Camera-type eye (tissue), 1 donor: ENCODE measurements around the genes CCDC196 and ZFYVE26.

DNA sequence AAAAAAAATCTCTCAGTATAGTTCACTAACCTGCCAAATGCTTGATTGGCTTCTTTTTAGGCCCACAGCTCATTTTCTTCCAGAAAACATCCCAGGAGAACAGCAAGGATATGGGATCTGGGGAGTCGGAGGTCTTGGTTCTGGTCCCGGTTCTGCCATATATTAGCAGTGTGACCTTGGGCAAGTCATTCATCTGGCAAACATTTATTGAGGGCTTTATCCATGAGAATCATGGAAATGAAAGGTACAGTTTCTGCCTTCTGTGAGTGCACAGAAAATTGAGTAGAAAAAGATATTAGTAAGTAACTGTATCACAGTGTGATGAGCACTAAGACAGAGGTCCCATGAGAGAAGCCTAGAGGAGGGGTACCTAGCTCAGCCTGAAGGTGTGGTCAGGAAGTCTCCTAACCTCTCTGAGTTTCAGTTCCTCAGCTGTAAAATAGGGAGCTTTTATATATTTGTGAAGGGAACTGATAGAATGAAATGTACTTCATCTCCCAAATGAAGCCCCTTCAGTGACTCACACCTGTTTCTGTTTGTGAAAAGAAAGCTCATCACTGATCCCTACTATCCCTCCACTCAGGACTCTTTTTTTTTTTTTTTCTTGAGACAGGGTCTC, 94.0 kb upstream of the FUT8 start:
- RAMPAGE, long total RNA = no peak

DNA sequence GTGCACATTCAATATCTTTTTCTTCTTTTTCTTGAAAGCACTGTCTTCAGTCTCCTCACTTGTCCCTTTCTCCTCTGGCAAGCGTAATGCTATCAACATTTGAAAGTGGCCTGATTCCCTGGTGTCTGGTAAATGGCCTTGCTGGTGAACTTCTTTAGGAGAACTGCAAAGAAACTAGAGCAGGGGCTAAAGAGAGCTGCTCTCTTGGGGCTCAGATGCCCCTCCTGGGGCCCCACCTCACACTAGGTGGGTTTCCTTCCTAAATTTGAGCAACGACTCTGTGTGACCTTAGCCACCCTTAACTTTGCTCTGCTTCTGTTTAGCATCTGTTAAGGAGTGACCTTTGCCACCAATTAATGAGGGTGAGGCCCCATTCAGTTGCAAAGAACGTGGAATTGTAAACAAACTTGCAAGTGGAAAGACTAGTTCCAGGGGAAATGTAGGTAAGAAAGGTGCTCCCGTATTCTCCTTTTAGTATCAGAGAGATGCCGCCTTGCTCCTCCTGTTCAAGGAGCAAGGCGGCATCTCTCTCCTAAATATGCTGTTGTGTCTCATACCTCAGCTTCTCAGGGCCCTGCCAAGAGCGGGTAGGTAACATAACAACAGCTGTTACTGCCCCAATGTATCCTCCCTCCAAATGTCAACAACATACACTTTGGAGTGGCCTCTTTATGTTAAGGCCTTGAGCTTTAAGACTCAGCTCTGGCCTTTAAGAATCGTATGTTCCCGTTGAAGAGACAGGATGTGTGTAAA, 77.7 kb upstream of the FUT8 start:
- RAMPAGE, long total RNA = no peak

- RAMPAGE, long total RNA = no peak
Observed at GRCh38 chr14:65351876-65352217, 60.7 kb upstream of the FUT8 start.

DNA sequence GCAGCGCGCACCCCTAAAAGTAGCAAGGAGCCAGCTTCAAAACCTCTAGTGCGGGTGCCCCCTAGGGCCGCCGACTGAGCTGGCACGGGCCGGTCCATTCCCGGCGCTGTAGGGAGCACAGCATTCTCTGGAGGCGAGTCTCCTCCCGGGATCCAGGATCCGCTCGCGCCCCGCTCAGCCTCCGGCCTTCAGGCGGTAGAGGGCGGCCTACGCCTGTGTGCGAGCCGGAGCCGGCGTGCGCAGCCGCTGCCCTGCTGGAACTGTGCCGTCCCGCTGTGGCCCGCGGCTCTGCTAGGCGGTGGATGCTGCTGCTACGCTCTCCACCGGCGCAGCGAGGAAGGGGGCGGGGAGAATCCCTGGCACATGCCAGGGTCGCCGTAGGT, 256 bp upstream of the FUT8 start:
- RAMPAGE, long total RNA = no peak

DNA sequence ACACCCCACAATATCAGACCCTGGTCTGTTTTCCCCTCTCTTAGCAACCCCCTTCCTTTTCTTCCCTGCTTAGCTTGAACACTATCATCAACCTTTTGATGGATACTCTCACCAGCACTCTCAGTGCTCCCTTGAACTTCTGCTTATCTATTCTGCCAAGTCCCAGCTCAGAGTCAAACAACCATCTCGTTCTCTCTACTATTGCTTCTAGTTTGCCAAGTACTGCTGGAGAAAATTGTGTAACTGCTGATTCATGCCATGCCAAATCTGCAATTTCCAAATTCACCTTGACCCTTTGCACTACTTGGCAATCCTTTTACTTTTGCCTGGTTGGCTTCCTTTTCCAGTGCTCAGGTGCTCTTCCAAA, 2.9 kb upstream of the CCDC196 start:
- RAMPAGE, long total RNA = no peak

- RAMPAGE, long total RNA = no peak
Observed at GRCh38 chr14:66486008-66486752, at the start of gene CCDC196. TSS of gene CCDC196 (plus strand) at chr14:66486371.

GRCh38 chr14:66495611-66496021, 9.4 kb downstream of the CCDC196 start:
- RAMPAGE, long total RNA = no peak

DNA sequence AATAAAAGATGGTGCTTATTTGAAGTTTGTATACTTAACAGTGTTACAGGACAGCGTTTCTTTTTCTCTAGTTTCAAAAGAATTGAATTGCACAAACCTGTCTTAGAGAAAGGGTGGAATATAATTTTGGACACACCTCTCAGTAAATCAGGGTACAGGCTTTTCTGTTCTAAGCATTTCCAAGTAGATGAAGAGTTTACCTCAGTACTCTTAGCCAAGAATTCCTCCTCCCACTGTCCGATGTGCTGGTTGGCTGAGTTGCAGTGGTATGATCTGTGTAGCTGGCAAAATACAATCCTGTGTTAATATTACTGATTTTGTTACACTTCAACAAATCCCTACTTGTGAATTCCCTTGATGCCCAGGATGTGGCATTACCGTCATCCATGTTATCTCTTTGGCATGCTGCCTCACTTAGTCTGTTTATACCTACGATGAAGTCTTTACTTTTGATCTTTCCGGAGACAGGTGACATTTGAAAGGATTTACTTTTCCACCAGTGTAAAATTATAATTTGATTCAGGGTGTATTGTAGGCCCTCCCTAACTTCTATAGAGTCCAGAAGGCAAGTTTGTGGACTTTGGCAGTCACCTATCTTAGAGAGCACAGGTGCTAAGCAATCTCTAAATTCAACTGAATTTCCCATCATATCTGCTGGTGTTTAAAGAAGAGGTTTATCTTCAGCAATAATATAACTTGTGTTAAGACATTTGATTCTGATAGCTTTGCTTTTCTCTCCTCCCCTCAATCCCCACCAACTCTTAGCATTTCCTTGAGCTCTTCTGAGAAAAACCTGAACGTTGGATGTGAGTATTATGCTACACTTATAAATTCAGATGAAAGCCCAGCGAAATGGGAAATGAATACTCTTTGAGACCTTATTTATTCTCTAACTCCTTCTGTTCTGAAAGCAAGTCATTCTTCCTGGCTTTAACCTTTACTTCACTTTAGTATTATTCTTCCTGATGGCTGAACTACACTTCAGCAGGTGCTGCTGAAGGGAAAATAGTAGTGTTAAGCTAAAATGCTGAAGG, 10.2 kb downstream of the CCDC196 start:
- RAMPAGE, long total RNA = no peak

DNA sequence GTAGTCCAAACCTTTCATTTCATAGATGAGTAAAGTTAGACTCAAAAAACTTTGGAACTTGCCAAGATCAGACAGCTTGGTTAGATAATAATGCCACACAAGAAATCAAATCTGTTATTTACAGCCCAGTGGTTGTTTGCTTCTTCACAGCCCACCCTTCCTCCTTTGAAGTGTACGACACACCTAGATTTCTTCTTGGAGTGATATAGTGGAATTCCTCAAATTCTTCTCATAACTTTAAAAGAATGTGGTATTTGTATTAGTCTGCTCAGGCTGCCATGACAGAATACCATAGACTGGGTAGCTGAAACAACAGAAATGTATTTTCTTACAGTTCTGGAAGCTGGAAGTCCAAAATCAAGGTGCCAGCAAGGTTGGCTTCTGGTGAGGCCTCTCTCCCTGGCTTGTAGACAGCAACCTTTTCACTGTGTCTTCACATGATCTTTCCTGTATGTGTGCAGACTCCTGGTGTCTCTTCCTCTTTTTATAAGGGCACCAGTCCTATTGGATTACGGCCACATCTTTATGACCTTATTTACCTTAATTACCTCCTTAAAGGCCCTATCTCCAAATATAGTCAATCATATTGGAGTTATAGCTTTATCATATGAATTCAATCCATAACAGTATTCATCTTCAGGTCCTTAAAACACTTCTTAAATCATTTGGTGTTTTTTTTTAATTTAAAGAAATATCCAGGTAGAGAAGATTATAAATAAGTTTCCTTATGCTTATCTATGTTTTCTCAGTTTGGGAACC, 21.3 kb upstream of the GARIN2 start:
- RAMPAGE, long total RNA = no peak

GRCh38 chr14:67541414-67542568, 8.7 kb downstream of the PLEKHH1 start:
- RAMPAGE, long total RNA = no peak

- RAMPAGE, long total RNA = no peak
Observed at GRCh38 chr14:67775678-67776394, 40.6 kb downstream of the ZFYVE26 start.

DNA sequence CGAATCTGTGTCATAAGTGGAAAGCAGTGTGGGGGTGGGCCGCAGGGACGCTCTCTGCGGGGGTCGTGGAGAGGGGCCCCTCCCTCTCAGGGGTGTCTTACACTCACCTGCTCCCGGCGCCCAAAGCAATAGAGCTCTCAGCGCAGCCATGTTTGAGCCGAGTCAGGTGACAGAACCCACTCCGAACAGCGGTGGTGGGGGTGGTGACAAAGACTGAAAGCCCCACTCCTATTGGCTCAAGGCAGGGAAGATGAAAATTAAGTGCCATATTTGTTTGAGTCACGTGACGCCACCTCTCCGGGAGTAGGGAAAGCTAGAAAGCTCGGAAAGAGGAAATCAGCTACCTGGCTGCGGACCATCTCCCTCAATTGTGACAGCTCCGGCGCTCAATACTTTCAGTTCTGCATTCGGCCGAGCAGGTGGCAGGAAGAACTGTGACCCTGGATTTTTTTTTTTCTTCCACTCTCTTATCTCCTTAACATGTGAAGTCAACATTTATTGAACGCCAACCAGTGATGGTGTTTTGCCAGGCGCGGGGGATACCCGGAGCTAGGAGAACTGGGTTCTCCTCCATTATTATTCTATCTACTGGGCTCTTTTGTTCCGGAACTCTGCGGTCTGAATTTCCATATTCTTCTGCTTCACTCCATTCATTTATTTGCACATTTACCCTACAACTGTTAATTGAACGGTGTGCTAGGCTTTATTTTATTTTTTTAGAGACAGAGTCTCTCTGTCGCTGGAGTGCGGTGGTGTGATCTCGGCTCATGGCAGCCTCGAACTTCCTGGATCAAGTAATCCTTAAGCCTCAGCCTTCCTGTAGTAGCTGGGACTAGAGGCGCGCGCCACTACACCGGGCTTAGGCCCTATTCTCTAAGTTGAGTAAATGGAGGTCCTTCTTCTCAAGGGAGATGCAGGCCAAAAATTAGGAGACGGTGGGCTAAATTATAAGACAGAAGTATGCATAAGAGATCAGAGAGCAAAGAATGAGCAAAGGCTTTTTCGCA, at the start of gene ZFYVE26:
Gene ZFYVE26 (minus strand): TSS at position 164 of the 1,007 bp plus-strand sequence.
- RAMPAGE, long total RNA = no peak

- RAMPAGE, long total RNA = no peak
Observed at GRCh38 chr14:67820449-67821268, 1.1 kb downstream of the RAD51B start.

- RAMPAGE, long total RNA = no peak
Observed at GRCh38 chr14:68036074-68036773, 216.6 kb downstream of the RAD51B start.

- RAMPAGE, long total RNA = no peak
Observed at GRCh38 chr14:68074732-68075498, 255.3 kb downstream of the RAD51B start.

- RAMPAGE, long total RNA = no peak
Observed at GRCh38 chr14:68084939-68085601, 265.5 kb downstream of the RAD51B start.

DNA sequence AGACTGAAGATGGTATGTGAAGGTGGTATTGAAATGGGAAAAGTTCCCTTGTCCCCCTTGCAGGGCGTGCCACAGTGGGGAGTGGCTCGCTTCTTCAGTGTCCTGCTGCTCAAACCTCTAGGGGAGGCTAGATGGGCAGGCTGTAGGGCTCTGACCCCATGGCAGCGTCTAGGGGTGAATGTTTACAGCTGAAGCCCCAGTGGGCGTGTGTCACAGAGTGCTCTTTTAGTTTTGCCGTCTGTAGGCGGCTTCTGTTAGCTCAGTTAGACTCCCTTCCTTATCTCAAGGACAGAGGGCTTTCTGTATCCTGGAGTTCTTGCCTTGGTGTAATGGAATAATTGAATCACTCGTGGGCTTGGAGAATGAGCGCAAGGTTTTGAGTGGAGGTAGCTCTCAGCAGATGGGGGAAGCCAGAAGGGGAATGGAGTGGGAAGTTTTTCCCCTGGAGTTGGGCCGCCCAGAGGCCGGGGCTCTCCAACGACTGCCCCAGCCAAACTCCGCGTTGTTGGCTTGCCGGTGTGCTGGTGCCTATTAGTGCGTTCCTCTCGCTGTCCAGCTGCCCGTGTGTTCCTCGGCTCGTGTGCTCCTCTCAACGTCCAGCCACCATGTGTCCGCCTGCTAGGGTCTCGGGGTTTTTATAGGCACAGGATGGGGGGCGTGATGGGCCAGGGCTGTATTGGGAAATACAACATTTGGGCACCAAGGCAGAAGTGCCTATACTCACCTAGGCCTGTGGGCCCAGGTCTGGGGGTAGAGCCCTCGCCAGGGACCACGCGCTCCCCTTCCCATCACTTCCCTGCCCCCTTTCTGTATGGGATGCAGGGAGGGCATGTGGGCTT, 266.4 kb downstream of the RAD51B start:
- RAMPAGE, long total RNA = no peak

- RAMPAGE, long total RNA = no peak
Observed at GRCh38 chr14:68140149-68140996, 320.8 kb downstream of the RAD51B start.

DNA sequence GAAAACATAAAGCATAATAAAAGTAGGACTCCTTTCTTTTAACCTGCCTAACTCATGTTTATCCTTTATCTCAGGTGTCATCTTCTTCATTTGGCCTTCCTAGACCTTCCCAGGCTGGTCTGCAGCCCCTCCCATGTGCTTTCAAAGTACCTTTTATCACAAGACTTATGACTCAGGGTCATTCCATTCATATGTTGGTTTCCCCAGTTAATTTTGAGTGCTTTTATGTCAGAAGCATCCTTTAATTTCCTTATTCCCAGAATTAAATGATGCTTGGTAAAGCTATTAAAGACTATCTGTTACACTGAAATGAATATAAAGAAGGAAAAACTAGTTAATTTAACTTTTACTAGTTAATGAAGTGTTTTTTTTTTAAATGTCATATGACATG, 322.2 kb downstream of the RAD51B start:
- RAMPAGE, long total RNA = no peak

- RAMPAGE, long total RNA = no peak
Observed at GRCh38 chr14:68247781-68248199, 428.2 kb downstream of the RAD51B start.